Measurements from ENCODE around the gene WNT5B.

GRCh38 chr12:1262806-1263261, 271.8 kb downstream of the ERC1 start:
- PRO-cap = no peak
- RAMPAGE, long total RNA = no peak

DNA sequence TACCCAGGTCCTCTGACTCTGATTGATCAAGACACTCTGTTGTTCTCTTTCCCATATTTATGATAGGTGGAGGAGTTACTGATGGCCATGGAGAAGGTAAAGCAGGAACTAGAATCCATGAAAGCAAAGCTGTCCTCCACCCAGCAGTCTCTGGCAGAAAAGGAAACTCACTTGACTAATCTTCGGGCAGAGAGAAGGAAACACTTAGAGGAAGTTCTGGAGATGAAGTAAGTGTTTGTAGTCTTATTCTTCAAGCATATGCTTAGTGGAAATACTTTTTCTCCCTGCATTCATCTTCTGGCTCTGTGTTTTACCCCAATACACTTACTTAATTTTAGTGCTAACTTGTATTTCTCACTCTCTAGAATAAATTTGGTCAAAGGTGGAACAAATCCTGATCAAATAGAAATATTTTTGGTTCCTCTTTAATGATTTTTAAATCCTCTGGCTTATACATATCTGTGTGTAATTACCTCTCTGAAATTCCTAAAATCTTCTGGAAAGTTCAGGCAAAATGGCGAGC, 298.8 kb downstream of the ERC1 start:
- PRO-cap = unidirectional peak, minus-strand start at position 152 of the sequence
- RAMPAGE, long total RNA = no peak

- PRO-cap = no peak
- RAMPAGE, long total RNA = no peak
These were observed 62.3 kb downstream of the FBXL14 start for GRCh38 chr12:1531955-1532679.

- PRO-cap = no peak
- RAMPAGE, long total RNA = no peak
These were observed 40.1 kb downstream of the FBXL14 start for GRCh38 chr12:1554184-1554805.

DNA sequence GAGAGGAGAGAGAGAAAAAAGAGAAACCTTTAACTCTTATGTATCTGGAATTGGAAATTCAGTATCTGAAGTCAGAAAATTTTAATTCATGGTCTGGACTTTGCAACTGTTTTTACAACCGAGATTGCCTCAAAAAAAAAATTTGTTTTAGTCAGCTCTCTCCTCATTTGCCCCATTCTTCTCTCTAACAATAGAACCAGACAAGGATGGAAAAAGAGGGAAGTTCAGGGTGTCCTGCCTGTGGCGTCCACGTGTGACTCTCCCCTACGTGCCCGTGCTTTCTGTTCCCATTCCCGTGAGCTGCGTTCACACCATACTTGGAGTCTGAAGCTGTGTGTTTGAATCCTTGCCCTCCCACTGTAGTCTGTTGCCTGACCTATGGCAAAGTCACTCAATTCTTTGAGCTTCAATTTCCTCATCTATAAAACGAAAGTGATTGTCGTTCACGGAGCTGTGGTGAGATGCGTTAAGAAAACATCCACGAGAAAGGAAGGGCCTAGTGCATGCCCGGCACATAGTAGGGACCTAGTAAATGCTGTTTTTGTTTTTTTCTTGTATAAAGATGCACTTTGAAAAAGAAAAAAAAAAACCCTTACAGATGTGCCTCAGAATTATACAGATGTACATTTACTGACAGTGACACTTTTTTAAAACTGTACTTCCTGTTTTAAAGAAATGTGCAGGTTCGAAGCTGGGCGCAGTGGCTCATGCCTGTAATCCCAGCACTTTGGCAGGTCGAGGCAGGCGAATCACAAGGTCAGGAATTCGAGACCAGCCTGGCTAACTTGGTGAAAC, 7.2 kb upstream of the FBXL14 start:
- PRO-cap = no peak
- RAMPAGE, long total RNA = no peak

DNA sequence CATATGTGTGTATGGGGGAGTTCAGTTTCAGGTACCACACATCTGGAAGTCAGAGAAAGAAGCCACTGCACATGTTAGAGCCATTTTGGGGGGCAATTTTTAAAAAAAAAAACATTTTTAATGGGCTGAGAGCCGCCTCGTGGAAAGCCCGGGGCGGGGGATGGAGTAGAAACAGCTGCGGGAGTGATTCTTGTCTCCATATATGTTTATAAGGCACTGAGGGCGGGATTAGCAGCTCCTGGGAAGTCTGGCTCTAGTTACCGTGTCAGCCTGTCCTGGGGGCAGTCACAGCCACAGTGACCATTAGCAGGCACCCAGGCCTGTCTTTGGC, at the start of gene WNT5B:
Gene WNT5B, plus strand, starts transcription at position 284 of the 331 bp plus-strand sequence.
- PRO-cap = no peak
- RAMPAGE, long total RNA = no peak

- PRO-cap = no peak
- RAMPAGE, long total RNA = no peak
These were observed 63.3 kb downstream of the ADIPOR2 start for GRCh38 chr12:1754038-1754665.

- PRO-cap = no peak
- RAMPAGE, long total RNA = no peak
These were observed 2.5 kb upstream of the CACNA2D4 start for GRCh38 chr12:1920816-1921440.

GRCh38 chr12:2012213-2012776, 8.0 kb upstream of the DCP1B start:
- PRO-cap = bidirectional peak, plus-strand start at chr12:2012538, minus-strand start at chr12:2012406
- RAMPAGE, long total RNA = no peak

GRCh38 chr12:2055102-2055488, 2.3 kb downstream of the CACNA1C start:
- PRO-cap = no peak
- RAMPAGE, long total RNA = no peak

- PRO-cap = no peak
- RAMPAGE, long total RNA = no peak
These were observed 16.3 kb downstream of the CACNA1C start for GRCh38 chr12:2068959-2069636.

DNA sequence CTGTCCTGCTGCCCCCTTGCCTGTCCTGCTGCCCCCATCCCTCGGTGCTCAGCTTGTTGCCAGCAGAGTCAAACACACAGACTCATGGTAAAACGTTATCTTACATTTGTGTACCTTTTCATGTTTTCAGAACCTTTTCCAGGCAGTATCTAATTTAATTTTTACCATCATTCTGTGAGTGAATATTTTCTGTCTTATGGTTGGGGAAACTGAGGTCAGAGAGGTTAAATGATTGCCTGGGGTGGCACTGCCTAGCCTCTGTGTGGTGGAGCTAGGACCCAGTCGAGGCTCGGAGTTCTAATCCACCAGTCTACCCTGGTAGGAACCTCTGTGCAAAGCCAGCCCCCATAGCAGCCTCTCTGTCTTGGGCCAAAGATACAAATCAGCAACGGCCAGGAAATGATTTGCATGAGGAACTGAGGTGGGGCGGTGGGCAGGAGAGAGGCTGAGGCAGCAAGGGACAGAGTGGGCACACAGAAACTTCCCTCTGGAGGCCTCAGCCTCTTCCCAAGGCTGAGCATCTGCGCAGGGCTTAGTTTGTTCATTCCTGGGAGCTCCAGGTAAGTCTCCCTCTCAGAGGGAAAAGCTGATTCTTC, 134.3 kb downstream of the CACNA1C start:
- PRO-cap = no peak
- RAMPAGE, long total RNA = no peak

DNA sequence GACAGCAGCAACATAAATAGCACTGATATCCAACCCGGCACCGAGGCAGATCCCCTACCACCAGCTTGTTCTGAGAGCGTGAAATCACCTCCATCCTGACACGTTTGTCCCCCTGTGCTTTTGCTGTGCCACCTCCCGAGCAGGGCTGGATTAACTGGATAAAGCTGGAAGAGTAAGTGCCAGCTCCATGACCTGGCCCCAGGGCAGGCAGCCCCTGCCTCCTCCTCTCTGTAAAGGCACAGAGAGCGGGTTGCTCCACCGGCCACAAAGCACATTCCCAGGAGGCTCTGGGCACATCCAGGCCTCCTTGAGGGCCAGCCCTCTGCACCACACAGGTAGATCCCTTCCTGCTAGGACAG, 251.6 kb downstream of the CACNA1C start:
- PRO-cap = unidirectional peak, minus-strand start at position 192 of the sequence
- RAMPAGE, long total RNA = no peak

DNA sequence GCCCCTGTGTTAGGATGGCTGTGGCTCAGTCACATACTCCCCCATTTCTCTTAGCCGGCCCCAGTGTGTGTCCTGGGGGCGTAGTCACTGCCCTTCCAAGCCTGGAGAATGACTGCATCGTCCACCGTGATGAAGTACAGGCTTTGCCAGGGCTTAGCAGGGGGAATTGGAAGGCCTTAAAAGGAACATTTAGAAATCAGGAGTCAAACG, 293.7 kb downstream of the CACNA1C start:
- PRO-cap = unidirectional peak, minus-strand start at position 110 of the sequence
- RAMPAGE, long total RNA = no peak

GRCh38 chr12:2359088-2359677, 306.4 kb downstream of the CACNA1C start:
- PRO-cap = no peak
- RAMPAGE, long total RNA = no peak

DNA sequence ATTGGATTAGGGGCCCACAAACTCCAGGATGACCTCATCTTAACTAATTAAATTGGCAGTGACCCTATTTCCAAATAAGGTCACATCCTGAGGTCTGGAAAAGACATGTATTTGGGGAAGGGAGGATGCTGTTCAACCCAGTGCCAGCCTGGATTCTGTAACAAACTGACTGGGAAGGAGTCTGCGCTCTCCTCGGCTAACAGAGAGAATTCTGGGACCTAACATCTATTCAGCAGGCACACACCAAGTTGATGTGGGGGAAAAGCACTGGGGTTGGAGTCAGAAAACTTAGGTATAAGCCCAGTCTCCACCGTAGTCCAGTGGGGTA, 365.6 kb upstream of the FKBP4 start:
- PRO-cap = unidirectional peak, plus-strand start at position 110 of the sequence; unidirectional peak, plus-strand start at position 160 of the sequence
- RAMPAGE, long total RNA = no peak

DNA sequence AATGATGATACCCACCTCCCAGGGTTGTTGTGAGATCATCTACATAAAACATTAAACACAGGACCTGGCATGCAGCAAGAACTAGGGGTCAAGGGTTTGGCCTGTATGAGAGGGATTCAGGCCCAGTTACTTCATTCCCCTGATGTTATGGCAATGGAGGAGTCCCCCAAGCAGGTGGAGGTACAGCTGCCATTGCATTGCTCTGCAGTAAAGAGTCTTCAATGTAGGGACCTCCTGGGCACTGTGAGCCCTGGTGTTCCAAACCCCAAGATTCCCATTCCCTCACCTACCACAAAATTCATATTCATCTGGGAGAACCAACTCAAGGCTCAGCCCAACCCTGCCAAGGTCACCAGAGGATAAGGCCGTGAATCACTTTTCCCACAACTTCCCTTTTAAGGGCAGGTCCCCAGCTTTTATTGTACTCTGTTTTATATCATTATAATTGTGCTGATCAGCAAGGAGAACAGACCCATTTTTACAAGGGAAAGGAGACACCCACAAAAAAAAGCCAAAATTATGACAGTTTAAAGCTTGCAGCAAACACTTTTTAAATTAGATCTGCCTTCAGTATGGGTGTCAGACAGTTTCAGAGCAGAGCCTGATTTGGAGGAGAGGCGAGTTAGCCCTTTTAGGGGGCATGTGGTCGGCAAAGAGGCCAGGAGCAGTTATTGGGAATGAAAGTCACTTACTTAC, 363.0 kb upstream of the FKBP4 start:
- PRO-cap = bidirectional peak, plus-strand start at position 444 of the sequence, minus-strand start at position 276 of the sequence
- RAMPAGE, long total RNA = no peak

GRCh38 chr12:2457823-2458623, 336.7 kb upstream of the FKBP4 start:
- PRO-cap = no peak
- RAMPAGE, long total RNA = no peak

DNA sequence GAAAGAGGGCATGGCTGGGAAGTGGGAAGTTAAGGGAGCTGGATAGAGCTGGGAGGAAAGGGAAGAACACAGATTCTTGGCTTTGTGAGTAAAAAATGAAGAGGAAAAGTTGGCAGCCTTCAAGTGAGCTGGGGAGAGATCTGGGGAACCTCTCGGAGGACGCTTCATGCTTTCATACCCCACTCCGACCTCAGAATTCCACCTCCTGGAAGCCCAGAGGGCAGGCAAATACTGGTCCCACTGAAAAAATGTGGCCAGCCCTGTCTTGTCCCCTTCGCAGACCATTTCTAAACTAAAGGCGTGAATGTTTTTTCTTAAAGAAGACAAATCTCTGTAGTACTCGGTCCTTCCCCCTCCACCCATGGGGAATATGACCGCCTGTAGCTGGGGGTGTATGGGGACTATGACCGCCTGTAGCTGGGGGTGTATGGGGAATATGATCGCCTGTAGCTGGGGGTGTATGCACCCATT, 162.8 kb upstream of the FKBP4 start:
- PRO-cap = no peak
- RAMPAGE, long total RNA = no peak

GRCh38 chr12:2691610-2692125, 103.1 kb upstream of the FKBP4 start:
- PRO-cap = unidirectional peak, minus-strand start at chr12:2691834
- RAMPAGE, long total RNA = no peak